Aortic smooth muscle cell (primary cell): ENCODE results near the gene LIPI.

- RRBS: no CpG with 5 or more reads among the region's 54 CpGs
Measured at GRCh38 chr21:6499048-6499440, 4022.3 kb upstream of the TPTE start.

GRCh38 chr21:6852887-6853117 is 3668.6 kb upstream of the TPTE start:
- RRBS: no CpG with 5 or more reads among the region's 4 CpGs

- RRBS: no CpG with 5 or more reads among the region's 59 CpGs
Measured at GRCh38 chr21:8253907-8254604, 2267.3 kb upstream of the TPTE start.

- RRBS: no CpG with 5 or more reads among the region's 91 CpGs
Measured at GRCh38 chr21:8257860-8258531, 2263.4 kb upstream of the TPTE start.

GRCh38 chr21:8651671-8652029 is 1869.7 kb upstream of the TPTE start:
- RRBS: no CpG with 5 or more reads among the region's 50 CpGs

- RRBS: no CpG with 5 or more reads among the region's 7 CpGs
Measured at GRCh38 chr21:8992923-8993799, 1528.2 kb upstream of the TPTE start.

DNA sequence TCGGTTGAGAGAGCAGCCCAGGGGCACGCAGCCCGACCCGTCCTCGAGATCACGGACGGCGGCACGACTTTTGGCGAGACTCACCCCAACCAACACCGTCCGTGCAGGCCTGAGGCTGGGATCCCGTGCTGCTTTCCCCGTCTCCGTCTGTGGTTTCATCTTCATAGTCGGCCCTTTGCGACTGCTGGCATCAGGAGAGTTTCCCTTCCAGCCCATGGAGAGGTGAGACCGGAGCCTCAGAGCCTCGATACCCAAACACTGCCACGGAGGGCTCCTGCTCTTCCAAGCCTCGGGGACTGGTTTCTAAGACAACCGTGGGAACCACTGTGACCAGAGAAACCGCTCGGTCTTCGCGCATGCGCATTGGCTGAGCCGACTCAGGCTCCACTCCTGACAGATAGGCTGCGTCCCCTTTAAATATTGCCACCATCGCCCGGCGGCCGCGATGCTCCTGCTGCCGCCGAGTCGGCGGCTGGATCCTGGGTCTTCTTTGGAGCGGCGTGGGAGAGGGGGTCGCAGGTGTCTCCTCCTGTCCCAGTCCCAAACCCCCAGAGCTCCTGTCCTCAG is 683.6 kb upstream of the TPTE start:
- RRBS: no CpG with 5 or more reads among the region's 41 CpGs

DNA sequence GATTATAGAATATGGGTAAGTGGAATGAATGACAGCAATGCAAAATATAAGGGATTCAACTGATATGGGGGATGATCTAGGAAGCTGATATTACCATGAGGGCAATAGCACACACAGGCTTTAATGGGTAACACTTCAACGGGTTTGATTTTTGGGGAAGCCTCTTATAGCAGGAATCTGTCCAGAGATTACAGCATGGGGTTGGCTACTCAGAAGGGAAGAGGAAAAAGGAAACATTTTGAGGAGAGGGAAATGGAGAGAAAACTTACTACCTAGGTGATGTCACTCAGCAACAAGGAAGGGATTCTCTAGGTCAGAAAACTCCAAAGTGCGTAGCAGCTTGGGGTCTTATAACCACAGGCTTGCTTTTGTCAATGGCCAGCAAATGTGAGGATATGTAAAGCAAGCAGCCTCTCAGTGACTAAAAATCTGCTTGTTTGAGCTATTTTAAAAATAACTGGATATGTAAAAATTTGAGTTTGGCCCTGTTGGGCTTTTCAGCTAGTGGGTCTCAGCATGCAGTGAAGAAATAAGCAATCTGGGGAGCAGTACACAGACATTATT is 162.3 kb downstream of the LIPI start:
- RRBS: no CpG with 5 or more reads among the region's 2 CpGs

GRCh38 chr21:14064351-14064631 is 146.5 kb downstream of the LIPI start:
- RRBS: no CpG with 5 or more reads among the region's 25 CpGs

DNA sequence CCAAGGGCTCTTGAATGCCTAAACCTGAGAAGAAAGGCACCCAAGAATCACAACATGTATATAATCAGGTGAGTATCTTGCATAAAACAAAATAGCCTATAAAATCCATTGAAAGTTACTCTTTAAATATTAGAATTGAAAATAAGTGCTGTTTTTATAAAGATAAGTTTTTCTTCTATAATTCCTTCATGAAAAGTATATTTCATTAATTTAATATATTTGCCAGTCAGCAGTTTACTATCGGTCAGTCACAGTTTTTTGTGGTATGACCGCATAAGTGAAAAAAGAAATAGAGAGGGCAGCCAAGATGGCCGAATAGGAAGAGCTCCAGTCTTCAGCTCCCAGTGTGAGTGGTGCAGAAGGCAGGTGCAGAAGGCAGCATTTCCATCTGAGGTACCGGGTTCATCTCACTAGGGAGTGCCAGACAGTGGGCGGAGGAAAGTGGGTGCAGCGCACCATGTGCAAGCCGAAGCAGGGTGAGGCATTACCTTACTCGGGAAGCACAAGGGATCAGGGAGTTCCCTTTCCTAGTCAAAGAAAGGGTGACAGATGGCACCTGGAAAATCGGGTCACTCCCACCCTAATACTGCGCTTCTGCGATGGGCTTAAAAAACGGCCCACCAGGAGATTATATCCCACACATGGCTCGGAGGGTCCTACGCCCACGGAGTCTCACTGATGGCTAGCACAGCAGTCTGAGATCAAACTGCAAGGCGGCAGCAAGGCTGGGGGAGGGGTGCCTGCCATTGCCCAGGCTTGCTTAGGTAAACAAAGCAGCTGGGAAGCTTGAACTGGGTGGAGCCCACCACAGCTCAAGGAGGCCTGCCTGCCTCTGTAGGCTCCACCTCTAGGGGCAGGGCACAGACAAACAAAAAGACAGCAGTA is 44.1 kb downstream of the LIPI start:
- RRBS: no CpG with 5 or more reads among the region's 16 CpGs

DNA sequence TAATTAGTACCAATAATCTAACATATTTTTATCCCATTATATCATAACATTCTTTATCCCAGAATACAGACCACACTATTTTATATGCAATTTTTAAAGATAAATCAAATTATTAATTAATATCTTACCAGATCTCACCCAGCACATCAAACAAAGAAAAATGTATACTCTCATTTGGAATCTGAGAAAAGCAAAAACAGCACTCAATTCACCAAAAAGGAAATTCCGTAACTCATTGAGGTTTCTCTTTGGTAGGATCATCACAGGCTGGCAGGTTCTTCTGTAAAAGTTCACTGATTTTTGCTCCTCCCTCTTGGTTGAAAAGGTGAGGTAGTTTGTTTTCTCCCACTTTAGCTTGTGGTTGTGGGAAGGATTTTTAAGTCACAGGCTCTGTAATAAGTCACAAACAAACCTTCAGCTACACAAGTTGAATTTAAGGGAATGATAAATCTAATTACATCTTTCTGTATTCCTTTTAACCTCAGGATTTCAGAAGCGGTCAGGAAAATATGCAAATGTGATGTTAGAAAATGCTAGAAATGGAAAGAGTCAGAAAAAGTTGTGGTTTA is at the start of gene LIPI:
TSS of gene LIPI (minus strand) at position 284 of the 569 bp plus-strand sequence.
- RRBS: no CpG with 5 or more reads among the region's 2 CpGs

DNA sequence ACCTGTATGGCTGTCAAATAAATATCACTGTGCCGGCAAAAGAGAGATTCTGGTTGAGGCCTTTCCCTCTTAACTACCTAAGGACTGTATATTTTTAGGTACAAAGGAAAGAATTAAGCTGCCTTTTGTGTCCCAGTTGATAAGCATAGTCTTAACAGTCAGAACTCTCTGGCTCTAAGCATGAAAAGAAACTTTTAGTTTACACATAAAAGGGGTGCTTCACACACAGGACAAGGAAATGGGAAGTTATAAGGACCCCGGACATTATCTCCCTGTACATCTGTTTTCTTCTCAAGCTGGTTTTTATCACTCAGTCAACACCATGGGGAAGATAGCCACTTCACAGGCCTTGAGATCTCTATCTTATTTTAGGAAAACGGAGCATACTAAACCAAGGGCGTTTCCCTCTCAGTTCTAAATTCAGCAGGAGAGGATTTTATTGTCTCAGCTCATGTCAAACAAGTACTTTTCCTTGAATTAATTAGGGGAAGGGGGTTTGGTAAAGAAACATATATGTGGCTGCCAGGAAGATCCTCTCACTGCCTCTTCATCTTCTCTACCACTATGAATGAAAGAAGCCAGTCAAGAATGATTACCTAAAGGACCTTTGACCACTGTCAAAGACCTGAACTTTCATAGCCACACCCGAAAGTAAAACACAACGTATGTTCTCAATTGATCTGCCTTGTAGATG is 71.4 kb upstream of the HSPA13 start:
- RRBS: no CpG with 5 or more reads among the region's 6 CpGs

- RRBS: no CpG with 5 or more reads among the region's 12 CpGs
Measured at GRCh38 chr21:14526703-14528003, 19.0 kb downstream of the SAMSN1 start.

- RRBS: no CpG with 5 or more reads among the region's 5 CpGs
Measured at GRCh38 chr21:14675625-14676056, 129.5 kb upstream of the SAMSN1 start.

DNA sequence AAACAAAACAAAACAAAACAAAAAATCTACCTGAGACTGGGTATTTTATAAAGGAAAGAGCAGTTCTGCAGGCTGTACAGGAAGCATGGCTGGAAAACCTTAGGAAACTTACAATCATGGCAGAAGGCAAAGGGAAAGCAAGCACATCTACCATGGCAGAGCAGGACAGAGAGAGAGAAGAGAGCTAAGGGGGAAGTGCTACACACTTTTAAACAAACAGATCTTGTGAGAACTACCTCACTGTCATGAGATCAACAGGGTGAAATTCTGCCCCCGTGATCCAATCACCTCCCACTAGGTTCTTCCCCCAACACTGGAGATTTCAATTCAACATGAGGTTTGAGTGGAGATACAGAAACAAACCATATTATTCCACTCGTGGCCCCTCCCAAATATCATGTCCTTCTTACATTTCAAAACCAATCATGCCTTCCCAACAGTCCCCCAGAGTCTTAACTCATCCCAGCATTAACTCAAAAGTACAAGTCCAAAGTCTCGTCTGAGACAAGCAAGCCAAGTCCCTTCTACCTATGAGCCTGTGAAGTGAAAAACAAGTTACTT is 198.4 kb upstream of the SAMSN1 start:
- RRBS: no CpG with 5 or more reads among the region's 3 CpGs

DNA sequence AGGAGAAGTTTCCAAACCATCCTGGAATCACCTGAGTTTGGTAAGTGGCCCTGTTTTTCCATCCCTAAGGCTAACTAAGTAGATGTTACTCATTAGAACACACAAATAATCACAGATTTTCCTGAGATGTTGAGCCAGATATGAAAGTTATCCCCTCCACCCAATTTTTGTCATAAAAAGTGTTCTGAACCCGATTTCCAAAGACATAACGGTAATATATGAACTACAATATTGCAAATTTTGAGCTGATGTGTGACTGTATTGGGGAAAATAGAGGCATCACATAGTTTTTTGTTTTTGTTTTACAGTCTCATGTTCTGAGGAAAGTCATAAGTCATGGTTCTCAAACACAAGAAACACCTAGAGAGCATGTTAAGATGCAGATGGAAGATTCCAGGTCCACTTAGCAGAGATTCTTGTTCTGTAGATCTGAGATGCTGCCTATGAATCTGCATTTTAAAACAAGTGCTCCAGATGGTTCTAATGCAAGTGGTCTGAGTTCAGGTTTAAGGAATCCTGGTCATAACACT is 101.5 kb downstream of the NRIP1 start:
- RRBS: no CpG with 5 or more reads among the region's 2 CpGs

DNA sequence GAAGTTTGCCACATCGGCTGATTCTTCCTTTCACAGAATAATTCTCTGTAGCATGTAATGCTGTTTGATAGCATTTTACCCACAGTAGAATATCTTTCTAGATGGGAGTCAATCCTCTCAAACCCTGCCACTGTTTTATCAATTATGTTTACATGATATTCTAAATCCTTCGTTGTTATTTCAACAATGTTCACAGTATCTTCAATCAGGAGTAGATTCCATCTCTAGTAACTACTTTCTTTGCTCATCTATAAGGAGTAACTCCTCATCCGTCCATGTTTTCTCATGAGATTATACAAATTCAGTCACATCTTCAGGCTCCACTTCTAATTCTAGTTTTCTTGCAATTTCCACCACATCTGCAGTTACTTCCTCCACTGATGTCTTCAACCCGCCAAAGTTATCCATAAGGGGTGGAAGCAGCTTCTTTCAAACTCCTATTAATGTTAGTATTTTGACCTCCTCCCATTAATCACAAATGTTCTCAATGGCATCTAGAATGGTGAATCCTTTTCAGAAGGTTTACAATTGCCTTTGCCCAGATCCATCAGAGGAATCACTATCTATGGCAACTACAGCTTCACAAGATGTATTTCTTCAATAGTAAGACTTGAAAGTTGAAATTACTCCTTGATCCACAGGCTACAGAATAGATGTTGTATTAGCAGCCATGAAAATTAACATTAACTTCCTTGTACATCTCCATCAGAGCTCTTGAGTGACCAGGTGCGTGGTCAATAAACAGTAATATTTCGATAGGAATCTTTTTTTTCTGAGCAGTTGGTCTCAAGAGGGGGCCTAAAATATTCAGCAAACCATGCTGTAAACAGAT is 19.0 kb downstream of the NRIP1 start:
- RRBS: no CpG with 5 or more reads among the region's 6 CpGs

DNA sequence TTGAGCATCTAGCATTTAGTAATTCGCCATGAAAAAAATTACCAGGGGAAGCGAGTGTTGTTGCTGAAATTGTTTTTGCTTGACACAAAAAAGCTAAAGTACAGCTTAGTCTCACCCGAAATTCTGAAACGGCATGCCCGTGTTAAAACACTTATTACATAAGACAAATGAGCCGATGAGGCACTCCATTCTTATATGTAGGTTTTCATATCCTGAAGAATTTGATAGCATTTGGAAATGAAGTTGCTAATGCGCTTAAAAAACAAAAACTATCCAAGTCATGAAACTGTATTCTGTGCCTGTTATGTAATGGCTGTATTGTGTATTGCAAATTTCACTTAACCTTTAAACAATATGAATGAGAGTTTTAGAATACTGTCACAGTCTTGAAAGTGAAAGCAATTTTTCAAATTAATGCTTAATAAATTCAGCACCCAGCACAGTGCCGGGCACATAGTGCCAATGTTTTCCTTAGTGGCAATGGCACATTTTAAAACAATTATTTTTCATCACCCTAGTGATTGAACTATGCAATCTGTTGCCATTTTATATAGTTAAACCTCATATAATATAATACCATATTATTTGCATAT is 1.5 kb upstream of the NRIP1 start:
- RRBS: no CpG with 5 or more reads among the region's 8 CpGs

DNA sequence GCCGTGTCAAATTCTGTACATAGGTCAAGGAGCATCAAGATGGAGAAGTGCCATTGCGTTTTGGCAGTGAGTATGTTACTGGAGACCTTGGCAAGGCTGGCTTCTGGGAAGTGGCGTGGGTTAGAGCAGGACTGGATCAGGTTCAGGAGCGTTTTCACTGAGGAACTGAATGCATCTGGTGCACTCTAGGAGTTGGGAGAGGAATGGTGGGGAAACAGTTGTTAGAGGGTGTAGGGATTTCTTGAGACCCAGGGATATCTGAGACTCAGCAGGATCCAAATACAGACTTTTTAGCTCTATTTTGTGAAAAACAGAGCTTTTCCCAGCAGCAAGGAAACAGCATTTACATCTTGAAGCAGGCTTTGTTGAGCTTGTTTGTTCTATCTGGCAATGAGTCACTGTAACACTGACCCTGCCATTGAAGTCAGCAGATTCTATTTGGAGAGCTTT is 56.8 kb upstream of the NRIP1 start:
- RRBS: no CpG with 5 or more reads among the region's 4 CpGs

DNA sequence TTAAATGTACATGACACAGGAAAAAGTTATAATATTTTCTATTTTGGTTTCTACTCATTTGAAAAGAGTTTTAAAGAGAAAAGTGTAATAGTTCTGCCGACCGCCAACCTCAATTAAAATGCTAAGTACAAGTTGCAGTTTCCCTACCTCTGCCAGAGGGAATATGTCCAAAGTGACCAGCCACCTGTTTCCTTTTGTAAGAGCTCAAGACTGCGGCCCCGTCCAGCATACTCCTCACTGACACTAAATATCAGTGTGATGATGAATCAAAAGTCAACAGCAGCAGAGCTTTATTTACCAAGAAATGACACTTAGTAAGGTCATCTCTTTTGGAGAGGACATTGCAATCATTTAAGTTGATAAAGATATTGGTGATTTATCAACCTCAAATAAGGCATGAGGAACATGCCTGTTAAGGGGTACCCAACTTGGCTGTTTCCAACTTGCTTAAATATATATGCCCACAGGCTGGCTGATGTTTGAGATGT is 57.5 kb upstream of the NRIP1 start:
- RRBS: no CpG with 5 or more reads among the region's 4 CpGs